ENCODE measurements around a stretch of chr18.

DNA sequence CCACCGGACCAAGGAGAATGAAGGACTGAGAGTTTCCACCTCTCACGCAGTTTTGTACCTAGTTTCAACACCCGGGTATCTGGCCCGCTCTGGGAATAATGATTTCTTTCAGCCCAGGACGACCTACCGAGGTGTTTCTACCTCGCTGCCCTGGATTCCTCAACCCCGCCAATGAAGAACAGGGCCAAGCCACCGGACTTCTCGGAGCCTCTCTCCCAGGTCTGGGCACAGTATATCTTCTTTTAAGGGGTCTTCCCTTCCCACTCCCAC lies 1.5 kb downstream of the ZBTB7C start:
- PRO-cap, result no peak

DNA sequence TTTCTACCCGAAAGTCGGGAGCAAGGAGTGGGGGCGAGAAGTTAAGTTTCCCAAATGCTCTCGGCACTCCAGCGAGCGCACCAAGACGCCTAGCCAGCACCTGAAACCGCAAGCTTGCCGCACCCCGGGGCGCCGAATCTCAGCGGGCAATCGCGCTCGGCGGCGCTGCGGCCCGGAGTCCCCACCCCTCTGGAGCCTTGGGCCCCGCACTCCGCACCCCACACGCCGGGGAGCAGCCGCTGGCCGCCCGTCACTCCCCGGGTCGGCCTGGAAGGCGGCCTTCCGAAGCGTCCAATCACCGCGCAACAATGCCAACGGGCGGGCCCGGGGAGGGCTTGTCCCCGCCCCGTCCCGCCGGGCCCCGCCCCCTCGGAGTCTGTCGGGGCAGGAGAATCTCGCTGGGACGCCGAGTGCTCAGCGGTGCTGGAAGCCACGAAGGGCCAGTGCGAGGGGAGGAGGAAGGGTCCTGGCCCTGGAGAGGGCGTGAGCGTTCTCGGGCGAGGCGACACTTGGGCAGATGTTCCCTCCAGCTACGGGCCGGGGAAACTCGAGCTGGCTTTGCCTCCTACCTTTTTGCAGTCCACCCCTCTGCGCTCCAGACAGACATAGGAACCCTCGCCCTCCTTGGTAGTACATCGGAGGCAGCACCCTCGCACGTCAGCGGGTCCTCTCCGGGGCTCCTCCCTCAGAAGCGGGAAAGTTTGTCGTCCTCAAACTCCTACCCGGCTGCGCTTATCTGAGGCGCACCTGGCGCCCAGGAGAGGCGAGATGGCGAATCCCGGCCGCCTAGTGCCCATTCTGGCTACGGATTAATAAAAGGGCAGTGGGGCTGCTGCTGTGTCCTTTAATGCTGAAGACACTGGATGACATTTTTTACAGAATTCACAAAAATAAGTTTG lies 1.2 kb upstream of the ZBTB7C start:
- PRO-cap, result unidirectional peak, minus-strand start at position 191 of the sequence

DNA sequence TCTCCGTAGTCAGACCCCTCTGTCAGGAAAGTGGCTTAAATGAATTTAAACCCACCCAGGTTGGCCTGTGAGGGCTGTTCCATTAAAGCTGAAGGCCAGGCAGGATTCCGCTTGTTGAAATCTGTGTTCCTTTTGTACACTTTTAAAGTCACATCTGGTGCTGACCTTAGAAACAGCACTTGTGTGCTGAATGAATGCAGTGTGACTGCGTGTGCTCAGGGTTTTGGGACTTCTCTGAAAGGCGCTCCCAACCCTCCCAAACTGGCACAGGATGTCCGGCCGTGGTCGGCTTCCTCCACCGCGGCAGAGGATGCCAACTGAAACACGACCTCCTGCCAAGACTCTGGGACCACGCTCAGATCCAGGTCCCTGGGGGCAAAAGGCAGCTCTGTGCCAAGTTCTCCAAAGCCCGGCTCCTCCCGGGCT lies 32.1 kb upstream of the ZBTB7C start:
- PRO-cap, result no peak

DNA sequence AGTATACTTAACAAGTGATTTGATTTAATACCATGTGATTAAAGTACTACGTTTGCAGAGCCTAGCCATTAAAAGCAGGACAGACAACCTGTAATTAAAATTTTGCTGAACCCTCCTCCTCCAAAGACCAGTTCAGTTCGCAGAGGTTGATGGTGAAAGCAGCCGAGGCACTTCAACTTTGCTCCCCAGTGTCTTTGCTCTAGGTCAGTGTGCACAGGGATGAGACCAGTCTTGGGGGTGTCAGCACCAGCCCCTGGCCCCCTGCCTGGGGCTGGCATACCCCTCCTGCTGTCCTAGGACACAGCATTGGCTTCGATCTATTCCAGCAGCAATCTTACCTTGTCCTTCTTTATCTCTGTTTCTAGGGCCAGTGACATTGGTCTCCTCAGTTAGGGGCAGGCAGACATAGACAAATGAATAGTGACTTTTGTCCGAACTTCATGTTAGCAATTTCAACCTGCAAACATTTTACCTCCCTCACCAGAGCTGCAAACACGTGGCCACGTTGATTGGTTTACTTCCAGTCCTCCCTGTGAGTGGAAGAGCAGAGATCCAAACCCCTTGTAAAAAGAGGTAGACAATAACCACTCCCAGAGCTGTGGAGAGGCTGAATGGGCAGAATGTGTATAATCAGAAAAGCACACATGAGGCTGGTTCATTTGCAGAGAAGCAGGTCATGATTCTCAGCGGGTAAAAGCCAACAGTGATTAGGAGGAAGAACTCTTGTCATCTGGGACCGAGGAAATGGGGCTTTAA lies 30.9 kb downstream of the CTIF start:
- PRO-cap, result no peak

GRCh38 chr18:48680385-48681577 lies 141.9 kb downstream of the CTIF start:
- PRO-cap, result no peak

DNA sequence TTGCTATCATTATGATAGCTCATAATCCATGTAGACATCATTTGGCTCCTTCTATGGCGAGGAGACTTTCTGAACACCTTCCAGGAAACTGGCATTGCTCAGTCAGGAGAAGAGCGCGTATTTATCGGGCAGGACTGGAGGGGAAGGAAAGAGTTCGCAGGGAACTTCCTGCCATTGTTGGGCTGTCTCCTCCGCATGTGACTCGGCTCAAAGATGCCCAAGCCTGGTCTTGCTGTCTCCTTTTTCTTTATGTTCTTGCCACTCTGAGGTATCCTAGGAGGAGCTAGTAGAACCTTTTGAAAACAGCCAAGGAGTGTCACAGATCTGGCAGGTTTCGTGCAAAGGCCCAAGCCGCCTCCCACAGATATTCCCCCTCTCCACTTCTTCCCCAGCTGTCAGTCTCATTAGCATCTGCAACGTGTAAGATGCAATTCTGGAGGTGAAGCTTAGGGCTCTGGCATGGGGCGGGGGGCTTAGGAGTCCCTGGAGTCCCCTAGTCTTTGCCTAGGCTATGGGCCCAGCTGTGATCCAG lies 157.0 kb downstream of the CTIF start:
- PRO-cap, result no peak

DNA sequence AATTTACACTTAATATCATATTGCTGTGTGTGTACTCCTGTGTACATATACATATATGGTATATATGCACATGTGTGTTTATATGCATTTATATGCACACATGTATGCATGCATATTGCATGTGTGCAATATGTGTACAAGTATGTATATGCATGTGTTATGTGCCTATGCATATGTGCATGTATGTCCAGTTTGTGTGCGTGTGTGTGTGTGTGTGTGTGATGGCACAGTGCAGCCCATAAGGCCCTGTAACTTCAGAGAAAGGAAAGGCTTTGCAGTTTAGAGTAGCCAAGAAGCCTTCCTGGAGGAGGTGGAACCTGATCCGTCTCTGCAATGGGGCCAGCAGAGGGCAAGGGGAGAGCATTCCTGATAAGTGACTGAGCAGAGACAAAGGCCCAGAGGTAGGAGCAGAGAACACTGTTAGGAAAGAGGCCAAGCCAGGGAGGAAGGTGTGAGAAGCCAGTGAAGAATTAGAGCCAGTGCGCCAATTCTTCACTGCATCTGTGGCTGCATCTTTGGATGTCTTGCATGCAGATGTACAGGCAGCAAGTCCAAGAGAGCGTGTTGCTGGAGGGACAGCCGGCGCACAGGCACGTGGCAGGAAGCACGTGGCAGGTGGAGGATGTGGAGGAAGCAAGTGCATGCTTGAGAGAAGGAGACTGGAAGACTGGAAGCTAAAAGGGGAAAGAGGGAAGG lies 196.2 kb downstream of the CTIF start:
- PRO-cap, result no peak

- PRO-cap, result no peak
These were observed 187.8 kb downstream of the SMAD7 start for GRCh38 chr18:48762767-48763475.

- PRO-cap, result no peak
These were observed 135.7 kb downstream of the SMAD7 start for GRCh38 chr18:48814946-48815508.

- PRO-cap, result no peak
These were observed 116.1 kb downstream of the SMAD7 start for GRCh38 chr18:48834371-48835327.

- PRO-cap, result no peak
These were observed 113.6 kb downstream of the SMAD7 start for GRCh38 chr18:48837170-48837539.

DNA sequence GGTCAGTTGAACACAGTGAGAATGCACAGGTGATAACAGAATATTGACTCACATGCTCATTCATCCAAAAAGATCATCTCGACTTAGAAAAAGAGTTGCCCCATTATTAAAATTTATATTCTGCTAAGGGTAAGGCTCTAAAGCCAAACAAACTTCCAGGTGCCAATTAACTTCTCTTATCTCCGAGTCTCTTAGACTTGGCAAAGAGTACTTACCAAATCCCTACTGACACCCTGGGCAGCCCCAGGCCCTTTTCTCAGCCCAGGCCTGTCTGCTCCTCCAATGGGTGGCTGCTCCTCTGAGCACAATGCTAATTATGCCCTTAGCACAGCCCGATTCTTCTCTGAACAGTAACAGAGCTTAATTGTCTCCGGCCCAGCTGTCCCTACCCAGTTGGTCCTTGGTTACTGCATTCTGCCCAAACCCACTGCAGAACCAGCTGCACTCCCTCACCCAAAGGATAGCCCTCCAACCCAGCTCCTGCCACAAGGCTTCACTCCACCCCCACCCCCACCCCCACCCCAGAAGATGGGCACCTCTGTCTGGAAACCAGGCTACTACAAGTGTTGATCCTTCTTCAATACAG lies 110.3 kb downstream of the SMAD7 start:
- PRO-cap, result no peak

DNA sequence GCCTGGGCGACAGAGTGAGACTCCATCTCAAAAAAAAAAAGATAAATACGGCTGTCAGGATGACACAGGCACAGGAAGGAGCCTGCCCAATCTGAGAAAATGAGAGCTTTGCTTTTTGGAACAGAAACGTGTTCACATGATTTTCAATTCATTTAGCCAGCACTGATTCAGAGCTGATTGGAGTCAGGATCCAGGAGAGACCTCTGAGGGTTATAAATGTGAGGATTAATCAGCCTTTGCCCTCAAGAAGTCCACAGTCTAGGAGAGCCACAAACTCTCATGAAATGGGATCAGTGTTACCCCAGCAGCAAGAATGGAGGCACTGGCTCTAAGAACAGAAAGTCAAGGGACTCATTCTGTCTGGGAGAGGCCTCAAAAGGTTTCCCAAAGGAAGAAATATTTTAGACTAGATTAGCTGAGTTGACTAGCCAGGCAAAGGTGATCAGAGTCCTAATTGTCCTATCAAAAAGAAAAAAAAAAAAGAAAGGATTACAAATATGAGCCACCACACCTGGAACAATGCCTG lies 7.0 kb upstream of the SMAD7 start:
- PRO-cap, result unidirectional peak, plus-strand start at position 245 of the sequence

DNA sequence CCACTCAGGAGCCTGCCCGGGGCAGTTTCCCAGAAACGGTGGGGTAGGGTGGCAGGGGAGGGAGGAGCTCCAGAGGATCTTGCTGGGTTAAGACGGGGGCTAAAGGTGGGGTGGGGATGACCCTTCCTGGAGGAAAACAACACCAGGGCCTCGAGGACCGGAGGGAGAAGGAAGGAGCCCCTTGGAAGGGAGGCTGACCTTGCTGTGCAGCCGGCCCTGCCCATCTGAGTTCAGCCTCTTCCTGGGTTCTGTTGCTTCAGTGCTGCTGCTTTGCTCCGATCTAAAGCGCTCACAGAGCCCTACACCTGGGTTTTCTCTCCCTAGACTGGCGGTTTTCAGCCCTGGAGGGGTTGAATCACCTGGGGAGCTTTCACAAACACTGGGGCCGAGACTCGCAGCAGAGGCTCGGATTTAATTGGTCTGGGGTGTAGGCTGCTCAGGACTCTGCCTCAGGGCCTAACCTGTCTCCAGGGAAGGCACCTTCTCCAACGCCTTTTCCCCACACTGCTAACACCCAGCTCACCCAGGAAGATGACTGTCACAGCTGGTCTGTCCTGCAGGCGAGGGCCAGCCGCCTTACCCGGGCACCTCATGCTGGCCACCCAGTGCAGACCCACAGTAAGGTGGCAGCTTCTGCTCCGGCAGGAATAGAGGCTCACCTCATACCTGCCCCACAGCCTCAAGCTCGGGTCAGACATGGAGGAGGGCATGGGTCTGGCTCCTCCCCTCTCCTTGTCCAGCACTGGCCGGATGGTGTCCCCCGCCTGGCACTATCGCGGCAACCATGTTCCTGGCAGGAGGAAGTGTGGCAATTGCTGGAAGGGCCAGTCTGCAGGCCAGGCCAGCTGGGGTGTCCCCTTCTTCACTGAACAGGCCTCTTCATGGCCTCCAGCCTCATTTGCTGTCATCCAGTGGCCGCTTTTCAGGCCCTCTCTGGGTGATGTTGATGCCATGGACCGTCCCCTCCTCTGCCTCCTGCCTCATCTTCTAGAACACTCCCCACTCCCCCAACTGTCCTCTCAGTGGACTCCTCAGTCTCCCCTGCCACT lies 41.1 kb upstream of the SMAD7 start:
- PRO-cap, result no peak

- PRO-cap, result no peak
These were observed 47.4 kb upstream of the SMAD7 start for GRCh38 chr18:48997586-48999066.

DNA sequence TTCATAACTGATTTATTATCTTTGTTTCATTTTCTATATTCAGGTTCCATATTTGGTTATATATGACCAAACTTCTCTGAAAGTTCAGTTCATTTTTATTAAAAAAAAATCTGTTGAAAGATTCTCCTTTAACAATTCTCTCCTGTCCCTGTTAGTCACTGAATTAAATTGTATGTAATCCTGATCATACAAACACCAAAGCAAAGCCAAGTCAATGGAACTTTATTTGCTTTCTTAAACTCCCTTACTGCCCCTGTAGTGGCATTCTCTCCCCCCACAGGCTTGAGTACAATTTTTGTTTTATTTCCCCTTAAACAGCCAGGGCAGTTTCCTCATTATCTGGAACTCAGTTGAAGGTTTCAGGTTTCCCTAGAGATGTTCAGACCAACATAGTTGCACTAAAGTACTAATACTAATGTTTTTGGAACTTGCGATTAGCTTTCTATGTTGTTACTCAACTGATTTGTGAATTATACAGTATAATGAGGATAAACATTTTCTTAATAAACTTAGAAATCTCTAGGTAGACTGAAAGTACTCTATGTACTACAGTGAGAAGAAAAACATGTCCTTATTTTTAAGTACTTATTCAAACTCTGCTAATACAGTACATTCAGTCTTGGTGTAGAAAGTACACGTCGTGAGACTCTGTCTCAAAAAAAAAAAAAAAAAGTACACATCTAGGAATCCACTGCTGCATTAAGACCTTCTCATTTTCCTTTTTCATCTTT lies 209.3 kb upstream of the SMAD7 start:
- PRO-cap, result no peak

DNA sequence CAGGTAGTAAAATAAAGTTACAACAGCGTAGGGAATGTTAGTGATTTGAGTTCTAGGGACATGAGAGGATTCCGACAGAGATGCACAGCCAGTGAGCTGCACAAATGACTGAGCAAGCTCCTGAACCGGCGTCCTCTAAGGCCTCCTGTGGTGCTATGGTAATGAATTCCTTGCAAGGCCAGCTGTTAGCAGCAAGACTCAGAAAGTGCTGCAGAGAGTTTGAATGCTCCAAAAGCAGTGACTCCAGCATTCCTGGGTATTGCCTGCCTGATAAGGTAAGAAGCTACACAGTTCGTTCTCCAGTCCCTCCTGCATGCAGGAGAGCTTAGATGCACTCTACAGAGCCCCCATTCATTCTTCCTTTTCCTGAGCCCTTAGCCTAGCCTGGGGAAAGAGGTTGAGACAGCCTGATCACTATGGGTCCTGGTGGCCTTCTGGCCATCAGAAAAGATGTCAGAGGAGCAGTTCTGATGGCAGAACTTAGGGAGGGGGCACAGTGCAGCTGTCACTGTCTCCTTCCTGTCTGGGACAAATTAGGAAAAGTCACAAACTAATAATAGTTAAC lies 4.9 kb upstream of the DYM start:
- PRO-cap, result no peak

GRCh38 chr18:49591461-49592260 lies 29.8 kb downstream of the LIPG start:
- PRO-cap, result no peak

DNA sequence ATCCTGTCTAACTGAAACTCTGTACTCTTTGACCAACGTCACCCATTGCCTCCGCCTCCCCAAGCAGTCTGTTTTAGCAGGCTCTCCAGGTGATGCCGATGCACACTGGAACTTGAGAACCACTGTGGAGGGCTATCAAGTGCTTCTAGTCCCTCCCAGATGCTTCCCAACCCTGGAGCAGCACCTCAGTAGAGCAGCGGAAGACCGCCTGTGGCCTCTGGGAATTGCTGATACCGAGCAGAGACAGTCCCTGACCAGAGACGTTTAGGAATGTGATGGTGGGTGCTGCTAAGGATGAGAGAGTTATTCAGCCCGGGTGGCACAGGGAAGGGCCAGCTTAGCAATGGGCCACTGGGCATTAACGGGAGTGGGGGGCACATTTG lies 50.7 kb downstream of the LIPG start:
- PRO-cap, result no peak

GRCh38 chr18:49612975-49613414 lies 51.1 kb downstream of the LIPG start:
- PRO-cap, result no peak

All from peritoneum (tissue), 1 donor.